Measurements from ENCODE around the genes ITCH and NCOA6.

GRCh38 chr20:33997641-33999067 is 4.4 kb downstream of the RALY start:
- PRO-cap: no peak

- PRO-cap: no peak
Measured at GRCh38 chr20:34026112-34026410, 32.4 kb downstream of the RALY start.

DNA sequence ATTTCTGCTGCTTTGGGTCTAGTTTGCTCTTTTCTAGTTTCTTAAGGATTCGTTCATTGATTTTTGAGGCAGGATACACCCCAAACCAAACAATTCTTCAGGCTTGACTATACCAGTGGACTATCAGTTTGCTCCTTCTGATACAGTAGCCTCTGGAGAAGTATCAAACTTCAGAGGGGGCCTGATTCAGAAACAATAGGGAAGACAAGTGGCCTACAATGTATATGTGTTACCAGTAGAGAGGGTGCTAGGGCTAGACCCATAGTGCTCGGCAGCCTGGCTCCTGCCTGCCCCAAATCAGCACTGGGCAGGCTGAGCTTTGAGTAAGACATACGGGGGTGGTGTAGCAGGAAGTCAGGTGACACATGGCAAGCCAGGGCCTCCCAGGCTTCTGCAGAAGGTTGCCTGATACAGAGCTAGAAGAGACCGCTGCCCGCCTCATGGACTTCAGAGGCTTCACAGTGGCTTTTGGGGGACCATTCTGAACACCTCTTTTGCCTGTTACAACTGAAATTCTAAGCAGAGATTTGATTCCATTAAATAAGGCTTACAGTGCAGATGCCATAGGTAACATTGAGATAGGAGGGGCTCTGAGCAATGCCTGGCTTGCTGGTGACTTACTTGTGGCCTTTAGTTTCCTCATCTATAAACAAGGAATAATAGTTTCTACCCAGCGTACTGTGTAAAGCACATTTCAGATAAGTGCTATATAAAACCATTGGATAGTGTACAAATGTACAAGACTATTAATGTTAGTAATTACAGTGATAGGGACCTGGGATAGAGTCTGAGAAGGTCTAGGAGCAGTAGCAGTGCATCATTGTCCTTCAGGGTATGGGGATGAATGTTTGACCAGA is 43.5 kb downstream of the RALY start:
- PRO-cap: no peak

DNA sequence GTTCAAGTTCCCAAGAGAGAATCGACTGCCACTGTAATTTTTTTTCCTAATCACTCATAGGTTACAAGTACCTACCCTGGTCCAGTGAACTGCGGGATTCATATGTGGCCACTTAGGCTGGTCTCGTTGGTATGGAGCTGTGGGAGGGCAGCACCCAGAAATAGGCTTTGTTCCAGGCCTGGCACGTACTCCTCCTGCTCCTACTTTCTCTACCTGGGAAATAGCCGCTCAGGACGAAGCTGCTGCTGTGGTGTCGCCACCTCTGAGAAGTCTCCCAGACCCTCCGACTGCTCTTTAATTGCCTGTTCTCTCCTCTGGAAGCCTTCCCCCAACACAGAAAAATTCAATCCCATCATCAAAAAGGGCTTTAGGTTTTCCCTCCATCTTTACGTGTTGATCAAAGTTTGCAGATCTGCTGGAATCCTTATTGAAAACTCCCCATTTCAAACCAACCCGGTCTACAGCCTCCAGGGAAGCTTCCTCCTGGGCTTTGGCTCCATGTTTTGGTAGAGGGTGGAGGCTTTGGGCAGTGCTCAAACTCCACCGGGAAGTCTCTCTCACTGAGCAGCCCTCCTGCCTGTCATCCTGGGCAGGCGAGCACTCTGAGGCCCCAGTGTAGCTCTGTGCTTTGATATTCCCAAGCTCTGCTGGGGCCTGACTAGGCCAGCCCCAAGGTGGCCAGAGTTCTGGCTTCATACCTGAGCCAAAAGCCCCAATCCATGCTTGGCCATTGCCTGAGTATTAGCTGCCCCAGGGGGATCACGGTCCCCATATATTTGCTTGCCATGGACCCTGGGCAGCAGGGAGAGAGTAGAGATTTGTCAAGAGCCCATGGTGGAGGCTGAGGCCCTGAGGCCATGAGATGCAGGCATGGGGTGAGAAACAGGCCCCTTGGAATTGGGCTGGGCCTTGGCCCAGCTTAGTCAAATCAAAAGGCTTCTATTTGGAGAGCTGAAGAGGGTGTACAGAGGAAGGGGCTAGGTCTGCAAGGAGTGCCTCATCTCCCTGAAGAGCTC is 30.6 kb downstream of the EIF2S2 start:
- PRO-cap: no peak

DNA sequence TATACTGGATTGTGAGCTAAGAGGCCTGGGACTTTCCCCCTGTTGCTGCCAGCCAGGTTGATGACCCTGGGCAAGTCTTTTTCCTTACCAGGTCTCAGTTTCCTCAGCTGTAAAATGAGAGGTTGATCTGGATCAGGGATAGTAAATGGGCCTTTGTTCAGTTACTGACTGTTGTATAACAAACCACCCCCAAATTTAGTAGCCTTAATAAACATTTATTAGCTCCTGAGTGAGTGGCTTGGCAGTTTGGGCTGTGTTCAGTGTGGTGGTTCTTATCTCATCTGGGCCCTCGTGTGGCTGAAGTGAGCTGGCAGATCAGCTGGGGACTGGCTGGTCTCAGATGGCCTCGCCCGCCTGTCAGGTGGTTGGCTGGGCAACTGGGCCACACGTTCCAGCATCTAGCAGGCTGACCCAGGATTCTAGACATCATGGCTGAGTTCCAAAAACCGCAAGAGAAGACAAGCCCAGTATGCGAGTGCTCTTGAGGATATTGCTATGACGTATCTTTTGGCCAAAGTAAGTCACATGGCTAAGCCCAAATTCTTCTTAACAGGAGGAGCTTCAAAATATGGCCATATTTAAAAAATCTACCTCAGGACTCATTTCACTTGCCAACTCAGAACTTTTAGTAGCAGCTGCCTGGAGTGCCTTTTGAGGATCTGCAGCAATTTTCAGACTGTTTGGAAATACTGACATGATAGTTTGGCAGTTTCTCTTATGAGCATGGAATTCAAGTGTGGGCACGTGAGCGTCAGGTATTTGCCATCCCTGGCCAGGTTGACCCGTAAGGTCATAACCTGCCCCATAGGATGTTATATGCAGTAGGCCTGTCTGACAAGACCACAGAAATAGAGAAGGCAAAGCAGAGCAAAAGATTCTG is 28.8 kb downstream of the EIF2S2 start:
- PRO-cap: no peak

GRCh38 chr20:34362953-34363821 is at the start of gene ITCH:
TSS of gene ITCH (plus strand) at chr20:34363273.
- PRO-cap: unidirectional peak, plus-strand start at chr20:34363311

DNA sequence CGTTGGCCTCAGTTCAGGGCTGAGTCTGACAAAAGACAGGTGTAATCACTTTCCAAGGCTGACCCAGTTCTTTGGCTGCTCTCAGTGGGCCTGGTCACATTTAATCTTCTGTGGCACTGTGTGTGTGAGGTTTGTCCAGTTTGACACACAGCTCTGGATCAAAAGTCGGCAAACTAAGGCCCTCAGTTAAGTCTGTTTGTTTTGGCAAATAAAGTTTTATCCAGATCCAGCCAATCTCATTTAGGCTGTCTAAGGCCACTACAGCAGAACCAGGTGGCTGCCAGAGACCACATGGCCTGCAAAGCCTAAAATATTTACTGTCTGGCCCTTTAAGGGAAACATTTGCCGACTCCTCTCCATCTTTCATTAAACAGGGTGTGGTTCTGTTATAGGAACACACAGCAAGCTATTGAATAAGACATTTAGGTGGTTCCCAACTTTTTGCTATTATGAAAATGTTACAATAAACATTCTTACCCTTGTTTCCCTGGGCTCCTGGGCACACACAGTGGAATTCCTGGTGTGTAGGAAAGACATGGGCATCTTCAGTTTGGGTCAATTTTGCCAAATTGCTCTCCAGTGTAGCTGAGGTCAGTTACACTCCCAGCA is 4.9 kb upstream of the MAP1LC3A start:
- PRO-cap: no peak

GRCh38 chr20:34560816-34561421 is 2.4 kb downstream of the MAP1LC3A start:
- PRO-cap: no peak

DNA sequence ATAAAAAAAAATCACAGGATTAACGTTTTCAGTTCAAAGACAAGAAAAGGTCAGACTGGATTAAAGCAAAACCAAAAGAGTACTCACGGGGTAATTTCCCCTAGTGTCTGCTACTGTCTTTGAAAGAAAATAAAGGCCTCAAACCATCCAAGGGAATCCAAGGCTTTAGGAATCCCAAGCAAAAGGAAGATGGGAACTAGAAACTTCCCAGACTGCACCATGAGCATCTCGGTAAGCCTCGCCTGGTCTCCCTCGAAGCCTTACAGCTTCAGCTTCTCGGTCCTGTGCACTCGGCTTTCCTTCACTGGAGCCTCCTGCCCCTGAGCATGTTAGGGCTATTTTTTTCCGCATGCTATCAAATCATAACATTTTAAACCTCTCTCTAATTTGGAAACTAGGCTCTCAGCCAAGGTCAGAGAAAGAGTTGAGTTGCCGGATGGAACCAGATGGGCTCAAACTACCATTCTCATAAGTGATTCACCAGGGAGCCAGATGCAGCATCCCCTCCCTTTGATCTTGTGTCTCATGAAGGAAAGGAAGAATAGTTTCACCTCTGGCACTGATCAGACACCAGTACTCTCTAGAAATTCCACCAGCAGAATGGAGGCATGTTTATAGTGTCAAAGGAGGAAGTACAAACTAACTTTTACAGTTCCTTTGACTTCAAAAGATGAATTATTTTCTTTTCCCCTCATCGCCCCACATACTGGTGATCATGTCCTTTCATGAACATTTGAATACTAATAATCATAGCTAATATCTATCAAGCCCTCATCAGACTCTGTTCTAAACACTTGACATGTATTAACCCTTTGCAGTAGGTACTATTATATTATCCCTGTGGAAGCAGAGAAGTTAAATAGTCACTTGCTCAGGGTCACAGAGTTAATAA is 46.5 kb downstream of the MAP1LC3A start:
- PRO-cap: no peak

- PRO-cap: no peak
Measured at GRCh38 chr20:34804913-34805530, 20.4 kb downstream of the NCOA6 start.

GRCh38 chr20:34825525-34825859 is at the start of gene NCOA6:
TSS of gene NCOA6 (minus strand) at chr20:34825651.
- PRO-cap: bidirectional peak, plus-strand start at chr20:34825754, minus-strand start at chr20:34825565

GRCh38 chr20:34874686-34875258 is 1.6 kb upstream of the ACSS2 start:
- PRO-cap: no peak

DNA sequence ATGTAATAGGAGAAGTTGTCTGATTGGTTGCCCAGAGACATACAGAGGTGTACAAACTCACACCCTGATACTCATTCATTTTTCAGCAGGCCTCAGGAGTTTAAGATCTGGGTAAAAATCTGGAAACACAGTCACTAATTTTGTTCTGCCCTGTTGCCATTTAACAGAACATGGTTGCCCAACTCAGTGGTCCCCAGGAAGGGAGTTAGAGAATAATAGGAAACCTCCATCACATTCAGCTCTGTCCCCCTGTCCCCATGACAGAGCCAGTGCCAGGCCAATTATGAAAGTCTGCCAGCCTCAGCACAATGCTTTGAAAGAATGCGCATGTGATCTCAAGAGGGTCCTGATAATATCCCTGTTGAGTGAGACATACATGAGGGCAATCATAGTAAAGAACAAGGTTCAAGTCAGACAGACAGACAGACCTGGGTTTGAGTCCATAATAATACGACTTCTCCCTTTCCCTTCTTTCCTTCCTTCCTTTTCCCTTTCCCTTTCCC is 2.5 kb downstream of the GSS start:
- PRO-cap: no peak

GRCh38 chr20:34954836-34955234 is 771 bp downstream of the GSS start:
- PRO-cap: no peak

GRCh38 chr20:34978359-34978948 is 22.8 kb downstream of the MYH7B start:
- PRO-cap: no peak

GRCh38 chr20:34983780-34984473 is 28.3 kb downstream of the MYH7B start:
- PRO-cap: no peak

DNA sequence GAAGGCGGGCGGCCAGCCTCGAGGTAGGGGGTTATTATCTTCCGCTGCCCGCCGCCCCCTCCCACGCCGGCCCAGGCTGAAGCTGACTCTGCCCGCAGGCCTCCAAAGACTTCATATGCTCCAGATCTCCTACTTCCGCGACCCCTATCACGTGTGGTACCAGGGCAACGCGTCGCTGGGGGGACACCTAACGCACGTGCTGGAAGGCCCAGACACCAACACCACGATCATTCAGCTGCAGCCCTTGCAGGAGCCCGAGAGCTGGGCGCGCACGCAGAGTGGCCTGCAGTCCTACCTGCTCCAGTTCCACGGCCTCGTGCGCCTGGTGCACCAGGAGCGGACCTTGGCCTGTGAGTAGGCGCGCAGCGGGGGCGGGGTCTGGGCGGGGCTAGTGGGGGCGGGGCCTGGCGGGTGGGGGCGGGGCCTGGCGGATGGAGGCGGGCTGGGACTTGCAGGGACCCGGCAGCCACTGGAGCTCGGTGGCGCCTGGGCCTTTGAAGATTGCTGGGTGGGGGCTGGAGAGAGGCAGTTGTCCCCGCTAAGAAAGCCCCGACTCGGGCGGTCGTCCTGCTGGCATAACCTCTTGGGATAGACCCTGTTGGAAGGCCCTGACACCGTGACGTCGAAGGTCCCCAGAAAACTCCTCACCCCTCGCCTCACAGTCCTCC is 2.9 kb downstream of the PROCR start:
- PRO-cap: no peak

DNA sequence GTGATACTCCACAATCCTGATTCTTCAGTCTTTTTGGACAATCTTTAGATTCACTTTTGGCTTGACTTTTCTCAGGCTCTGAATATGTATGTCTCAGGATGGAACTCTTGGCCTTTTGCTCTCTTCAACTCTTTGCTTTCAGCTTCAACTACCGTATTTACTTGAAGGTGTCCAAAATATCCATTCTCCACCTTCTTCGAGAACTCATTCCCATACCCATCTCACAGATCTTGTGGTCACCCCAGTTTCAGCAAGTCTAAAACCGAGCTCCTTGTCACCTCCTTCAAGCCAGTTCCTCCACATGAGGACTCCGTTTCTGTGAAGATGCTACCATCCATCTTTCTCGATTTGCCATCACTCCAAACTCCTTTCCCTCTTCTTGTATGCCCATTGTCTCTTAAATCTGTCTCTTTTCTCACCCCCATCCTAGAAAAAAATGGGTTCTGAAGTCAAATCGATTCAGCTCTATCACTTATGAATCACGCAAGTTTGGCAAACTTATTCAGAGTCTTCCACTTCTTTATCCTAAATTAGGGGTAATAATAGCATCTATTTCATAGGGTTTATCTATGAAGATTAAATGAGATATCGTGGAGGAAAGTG is 1.9 kb upstream of the MMP24 start:
- PRO-cap: no peak

GRCh38 chr20:35250669-35251113 is 24.2 kb downstream of the MMP24 start:
- PRO-cap: no peak

DNA sequence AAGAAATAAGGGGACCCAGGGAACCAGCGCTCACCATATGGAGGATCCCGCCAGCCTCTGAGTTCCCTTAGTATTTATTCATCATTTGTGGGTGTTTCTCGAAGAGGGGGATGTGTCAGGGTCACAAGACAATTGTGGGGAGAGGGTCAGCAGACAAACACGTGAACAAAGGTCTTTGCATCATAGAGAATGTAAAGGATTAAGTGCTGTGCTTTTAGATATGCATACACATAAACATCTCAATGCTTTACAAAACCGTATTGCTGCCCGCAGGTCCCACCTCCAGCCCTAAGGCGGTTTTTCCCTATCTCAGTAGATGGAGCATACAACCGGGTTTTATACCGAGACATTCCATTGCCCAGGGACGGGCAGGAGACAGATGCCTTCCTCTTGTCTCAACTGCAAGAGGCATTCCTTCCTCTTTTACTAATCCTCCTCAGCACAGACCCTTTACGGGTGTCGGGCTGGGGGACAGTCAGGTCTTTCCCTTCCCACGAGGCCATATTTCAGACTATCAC is 15.6 kb downstream of the MMP24OS start:
- PRO-cap: no peak

Data from parotid gland (tissue), 1 donor.